Neural crest cell (in vitro differentiated cells): ENCODE measurements around a stretch of chr1.

GRCh38 chr1:93600510-93601228 lies 81.0 kb downstream of the BCAR3 start:
- PRO-cap, result no peak

DNA sequence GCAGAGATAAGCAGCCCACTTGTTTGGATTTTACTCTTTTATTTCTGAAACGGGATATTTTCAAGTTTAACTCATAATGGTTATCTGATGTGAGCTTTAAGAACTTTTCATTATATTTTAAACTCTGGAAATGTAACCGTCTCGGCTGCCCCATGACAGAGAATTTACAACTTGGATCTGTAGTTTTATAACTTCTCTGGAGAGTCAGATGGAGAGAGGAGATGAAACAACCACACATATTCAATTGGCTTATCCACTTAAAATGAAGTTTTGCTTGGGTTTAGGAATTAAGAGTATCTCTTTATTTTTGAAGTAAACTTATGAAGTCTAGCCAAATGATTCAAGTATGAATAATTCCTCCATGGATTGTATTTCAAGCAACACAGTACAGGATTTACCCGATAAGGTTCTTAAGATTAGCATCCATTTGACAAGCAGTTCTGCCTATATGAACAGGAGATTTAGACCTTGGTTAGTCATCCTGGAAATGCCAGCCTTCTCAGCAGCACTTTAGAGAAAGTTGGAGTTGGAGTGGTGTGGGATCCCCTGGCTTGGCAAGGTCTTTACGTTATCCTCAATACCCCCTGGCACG lies 1.7 kb downstream of the BCAR3 start:
- PRO-cap, result no peak

GRCh38 chr1:93693975-93694730 lies 12.5 kb upstream of the BCAR3 start:
- PRO-cap, result no peak

DNA sequence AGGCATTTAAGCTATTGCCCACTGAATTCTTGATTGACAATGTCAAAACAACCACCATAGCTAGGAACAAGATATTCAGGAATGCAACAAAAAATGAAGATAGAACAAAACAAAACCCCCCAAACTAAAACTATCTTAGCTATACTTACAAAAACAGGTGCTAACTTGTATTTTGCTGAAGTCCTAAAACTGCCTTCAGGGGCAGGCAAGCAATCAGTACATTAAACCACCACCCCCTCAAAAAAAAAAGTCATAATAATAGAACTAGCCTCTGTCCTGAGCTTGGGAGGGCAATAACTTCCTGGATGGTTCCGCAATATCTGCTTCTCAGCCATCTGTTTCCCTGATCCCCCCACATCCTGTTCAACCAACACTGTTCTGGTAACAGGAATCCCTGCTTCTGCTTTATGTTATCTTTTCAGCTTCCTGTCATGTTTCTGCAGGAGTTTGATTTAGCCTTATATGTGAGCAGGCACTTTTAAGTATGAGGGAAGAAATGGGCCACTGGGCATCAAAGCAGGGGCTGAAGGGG lies 62.2 kb downstream of the DNTTIP2 start:
- PRO-cap, result no peak

DNA sequence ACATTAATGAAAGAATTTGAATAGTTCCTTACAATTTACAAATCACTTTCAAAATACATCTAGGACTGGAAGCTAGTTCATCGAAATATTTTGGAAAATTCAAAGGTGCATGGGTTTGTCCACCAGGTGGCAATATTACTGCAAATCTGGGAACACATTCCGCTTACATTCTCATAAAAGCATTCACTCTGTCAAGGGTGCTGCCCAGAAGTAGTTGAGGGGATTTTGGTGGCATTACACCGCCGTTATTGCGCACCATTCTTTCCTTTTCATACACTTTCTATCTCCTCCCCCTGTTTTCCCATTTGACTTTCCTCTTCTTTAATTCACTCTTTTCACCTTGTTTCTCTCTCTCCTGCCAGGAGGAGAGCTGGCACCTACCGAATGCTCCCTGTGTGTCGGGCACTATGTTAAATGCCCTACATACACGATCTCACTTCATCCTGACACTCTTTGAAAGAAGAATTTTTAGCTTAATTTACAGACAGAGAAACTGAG lies 95.0 kb downstream of the ABCA4 start:
- PRO-cap, result no peak

GRCh38 chr1:94061932-94062572 lies 58.9 kb downstream of the ABCA4 start:
- PRO-cap, result no peak

DNA sequence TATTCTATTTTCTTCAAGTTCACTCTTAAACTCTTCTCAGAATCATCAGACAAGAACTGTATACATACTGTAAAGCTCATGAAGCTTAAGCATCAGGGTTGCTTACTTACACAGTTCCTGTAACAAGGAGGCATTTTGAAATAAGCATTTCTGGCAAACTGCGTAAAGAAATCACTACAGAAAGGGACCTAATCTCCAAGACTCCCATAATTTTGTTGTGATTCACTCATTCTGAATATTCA lies 8.6 kb upstream of the ARHGAP29 start:
- PRO-cap, result no peak

GRCh38 chr1:94247066-94248202 lies 10.1 kb upstream of the ARHGAP29 start:
- PRO-cap, result bidirectional peak, plus-strand start at chr1:94247870, minus-strand start at chr1:94247685

- PRO-cap, result no peak
Observed at GRCh38 chr1:94299624-94299930, 62.2 kb upstream of the ARHGAP29 start.

- PRO-cap, result no peak
Observed at GRCh38 chr1:94300026-94300759, 62.8 kb upstream of the ARHGAP29 start.

- PRO-cap, result no peak
Observed at GRCh38 chr1:94478767-94479499, 60.7 kb downstream of the ABCD3 start.

- PRO-cap, result no peak
Observed at GRCh38 chr1:94499338-94499648, 42.3 kb downstream of the F3 start.

DNA sequence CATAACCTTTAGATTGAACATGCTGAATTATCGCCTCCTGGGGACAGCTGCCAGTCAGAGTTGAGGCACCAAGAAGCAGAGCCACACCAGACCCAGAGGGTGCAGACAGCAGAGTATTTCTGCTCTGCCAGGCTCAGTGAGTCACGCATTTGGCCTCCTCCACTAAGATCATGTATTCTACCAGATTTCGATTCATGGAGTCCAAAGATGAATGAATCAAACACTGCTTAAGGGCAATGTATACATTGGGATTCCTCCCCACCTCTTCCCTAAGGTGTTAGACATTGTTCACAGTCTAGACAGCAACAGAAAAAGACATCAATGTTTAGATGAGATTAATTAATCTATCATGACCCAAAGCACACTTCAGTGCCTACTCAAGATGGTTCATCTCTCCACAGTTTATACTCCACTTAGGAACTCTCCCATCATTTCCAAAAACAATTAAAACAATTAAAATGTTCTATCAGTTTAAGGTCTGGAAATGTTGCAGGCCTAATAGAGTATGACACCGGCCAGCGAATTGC lies 1.9 kb downstream of the F3 start:
- PRO-cap, result no peak

GRCh38 chr1:94542983-94543473 lies 1.5 kb upstream of the F3 start:
- PRO-cap, result no peak

DNA sequence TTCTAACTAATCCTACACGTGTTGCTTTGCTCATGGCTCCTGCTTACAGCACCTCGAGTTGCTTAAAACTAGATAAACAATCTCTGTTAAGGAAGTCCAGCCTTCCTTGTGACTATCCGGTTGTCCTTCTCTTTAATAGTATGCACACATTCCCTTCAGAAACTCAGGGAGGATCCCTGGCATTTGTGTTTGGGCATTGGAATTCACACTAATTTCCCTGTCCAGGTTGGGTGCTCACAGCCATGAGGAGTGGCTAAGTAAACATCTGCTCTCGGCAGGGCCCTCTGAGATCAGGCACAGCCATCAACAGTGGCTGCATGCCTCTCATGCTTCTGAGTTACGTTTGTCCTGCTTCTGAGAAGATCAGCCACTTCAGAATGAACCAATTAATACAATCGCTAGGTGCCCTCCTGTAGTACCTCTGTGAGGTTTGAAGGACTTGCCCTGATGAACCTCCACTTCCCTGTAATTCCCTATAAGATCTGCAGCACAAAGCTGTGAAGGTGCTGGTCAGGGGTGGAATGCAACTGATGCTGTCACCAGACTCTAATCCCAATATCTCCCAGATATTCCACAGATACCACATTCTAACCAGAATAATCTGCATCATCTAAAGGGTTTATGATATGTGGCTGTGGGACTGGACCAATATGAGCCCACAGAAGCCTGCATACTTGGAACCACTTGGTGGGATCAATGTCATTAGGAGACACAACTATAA lies 21.4 kb upstream of the F3 start:
- PRO-cap, result no peak

- PRO-cap, result no peak
Observed at GRCh38 chr1:94753291-94753994, 66.7 kb upstream of the SLC44A3 start.

DNA sequence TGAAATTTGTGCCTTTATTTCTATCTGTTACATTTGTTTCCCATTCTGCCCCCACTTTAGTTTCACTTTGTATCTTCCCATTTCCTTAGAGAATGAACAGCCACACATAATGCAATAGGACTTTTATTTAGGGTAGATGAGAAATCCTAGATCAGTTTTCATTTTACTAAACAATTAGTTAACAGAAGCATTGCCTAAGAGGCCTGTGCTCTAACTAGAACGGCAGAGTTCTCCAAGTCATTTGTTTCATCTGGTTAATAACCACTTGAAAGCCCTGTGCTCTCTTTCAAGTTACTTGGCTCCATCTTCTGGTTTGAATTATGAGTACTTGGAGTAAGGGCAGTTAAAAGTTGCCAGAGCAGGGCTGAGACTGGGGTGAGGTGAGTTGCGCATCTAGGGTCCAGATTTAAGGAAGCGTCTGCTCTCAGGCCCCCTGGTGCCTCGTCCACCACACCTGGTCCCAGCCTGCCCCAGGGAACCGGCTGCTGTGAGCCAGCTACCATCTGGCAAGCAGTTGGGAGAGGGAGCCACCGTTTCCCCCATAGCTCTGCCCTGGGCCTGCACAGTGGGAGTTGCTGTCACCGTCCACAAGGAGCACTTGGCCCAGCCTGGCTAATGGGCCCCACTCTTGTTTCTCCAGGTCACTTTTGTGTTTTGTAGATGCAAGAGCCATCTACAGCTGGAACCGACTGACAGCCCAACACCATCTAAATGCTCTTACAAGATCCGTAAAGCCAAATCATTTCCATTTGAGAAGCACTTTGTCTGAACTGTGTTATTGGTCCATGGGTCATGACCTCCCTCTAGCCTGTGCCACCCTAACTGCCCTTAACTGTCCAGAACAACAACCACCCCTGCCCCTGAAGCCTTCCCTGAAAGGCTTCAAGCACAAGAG lies 18.0 kb upstream of the SLC44A3 start:
- PRO-cap, result unidirectional peak, minus-strand start at position 508 of the sequence

DNA sequence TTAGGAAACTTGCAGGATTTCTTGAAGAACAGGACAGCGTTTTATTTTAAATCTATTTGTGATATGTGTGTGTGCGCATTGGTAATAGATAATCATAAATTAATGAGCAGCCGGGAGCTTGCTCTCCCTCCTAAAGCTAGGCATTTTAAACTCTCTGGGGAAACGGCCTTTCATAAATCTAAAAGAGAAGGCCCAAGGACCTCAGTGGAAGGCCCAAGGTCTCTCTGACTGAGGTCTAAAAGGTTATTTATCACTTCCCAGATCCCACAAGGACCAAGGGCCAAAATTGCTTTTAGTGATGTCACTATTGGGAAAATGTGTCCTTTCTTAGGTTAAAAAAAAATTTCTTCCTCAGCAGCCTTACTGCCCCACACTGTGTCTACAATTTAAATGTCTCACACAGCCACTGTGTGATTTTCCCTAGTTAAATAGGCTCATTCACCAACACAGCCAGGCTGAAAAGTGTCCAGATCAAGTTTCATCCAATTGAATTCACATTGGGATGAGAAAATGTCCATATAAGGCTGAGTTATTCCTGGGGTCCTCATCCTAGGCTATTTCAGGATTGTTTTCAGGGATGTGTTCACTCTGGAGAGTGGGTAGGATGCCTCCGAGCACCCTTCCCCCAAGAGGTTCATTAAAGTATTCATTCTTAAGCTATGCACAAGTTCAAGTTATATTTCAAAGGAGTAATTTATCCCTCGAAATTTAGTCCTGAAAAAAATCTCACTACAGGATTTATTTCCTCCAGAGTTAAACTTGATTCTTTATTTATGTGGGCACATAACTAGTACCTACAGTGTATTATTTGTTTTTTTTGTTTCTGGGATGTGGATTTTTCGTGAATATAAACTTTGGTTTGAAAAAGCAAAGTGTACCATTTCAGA lies 46.2 kb downstream of the SLC44A3 start:
- PRO-cap, result bidirectional peak, plus-strand start at position 495 of the sequence, minus-strand start at position 391 of the sequence

- PRO-cap, result no peak
Observed at GRCh38 chr1:94961597-94961993, 34.7 kb upstream of the CNN3 start.

- PRO-cap, result no peak
Observed at GRCh38 chr1:94971549-94971864, 44.6 kb upstream of the CNN3 start.